Metastatic Pancreatic Carcinoma in the Ovary (tissue), 1 donor: ENCODE measurements around a stretch of chr6.

DNA sequence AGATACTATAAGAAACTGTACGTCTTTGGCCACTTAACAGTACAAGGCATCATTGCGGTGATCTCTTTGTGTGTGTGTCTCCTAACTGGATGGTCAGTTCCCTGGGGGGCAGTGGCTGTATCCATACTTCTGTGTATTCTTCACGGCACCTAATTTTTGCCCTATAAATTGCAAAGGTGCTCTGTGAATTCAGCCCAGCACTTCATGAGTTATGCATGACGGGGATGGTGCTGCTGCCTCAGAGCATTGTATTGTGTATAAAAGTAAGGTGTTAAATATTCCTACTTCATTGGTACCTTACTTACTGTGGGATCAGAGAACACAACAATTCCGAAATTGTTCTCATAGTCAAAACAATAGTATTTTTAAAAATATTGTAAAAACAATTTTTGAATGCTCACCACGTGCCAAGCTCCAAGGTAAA, 1.5 kb downstream of the CD83 start:
- PRO-cap = no peak

DNA sequence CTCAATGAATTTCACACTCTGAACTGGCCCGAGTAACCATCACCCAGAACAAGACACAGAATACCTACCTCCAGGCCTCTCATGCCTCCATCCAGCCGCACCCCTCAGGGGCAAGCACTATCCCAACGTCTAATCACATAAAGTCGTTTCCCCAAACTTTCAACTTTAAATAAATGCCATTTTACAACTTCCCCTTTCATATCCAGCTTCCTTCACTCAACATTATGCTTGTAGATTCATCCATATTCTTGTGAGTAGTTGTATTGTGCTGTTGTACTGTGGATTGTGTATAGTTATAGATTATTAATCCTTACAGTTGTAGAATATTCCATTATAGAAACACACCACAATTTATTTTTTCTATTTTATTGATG, 539.1 kb downstream of the CD83 start:
- PRO-cap = no peak

- PRO-cap = bidirectional peak, plus-strand start at chr6:14706688, minus-strand start at chr6:14706521
These were observed 539.5 kb upstream of the JARID2 start for GRCh38 chr6:14706179-14706921.

DNA sequence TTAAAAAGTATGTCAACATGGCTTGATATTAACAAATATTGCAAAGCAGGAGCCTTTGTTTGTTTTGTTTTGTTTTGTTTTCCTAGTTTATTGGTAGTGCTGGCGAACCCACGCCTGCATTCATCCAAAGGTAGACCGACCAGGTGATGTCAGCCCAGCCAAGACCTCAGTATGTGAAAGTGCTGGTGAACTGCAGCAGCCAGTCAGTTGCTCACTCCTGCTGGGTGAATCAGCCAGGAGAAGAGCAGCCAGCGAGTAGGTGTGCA, 487.2 kb upstream of the JARID2 start:
- PRO-cap = no peak

- PRO-cap = no peak
These were observed 374.6 kb upstream of the JARID2 start for GRCh38 chr6:14871228-14871635.

- PRO-cap = unidirectional peak, plus-strand start at chr6:14911335
These were observed 334.9 kb upstream of the JARID2 start for GRCh38 chr6:14910665-14911586.

DNA sequence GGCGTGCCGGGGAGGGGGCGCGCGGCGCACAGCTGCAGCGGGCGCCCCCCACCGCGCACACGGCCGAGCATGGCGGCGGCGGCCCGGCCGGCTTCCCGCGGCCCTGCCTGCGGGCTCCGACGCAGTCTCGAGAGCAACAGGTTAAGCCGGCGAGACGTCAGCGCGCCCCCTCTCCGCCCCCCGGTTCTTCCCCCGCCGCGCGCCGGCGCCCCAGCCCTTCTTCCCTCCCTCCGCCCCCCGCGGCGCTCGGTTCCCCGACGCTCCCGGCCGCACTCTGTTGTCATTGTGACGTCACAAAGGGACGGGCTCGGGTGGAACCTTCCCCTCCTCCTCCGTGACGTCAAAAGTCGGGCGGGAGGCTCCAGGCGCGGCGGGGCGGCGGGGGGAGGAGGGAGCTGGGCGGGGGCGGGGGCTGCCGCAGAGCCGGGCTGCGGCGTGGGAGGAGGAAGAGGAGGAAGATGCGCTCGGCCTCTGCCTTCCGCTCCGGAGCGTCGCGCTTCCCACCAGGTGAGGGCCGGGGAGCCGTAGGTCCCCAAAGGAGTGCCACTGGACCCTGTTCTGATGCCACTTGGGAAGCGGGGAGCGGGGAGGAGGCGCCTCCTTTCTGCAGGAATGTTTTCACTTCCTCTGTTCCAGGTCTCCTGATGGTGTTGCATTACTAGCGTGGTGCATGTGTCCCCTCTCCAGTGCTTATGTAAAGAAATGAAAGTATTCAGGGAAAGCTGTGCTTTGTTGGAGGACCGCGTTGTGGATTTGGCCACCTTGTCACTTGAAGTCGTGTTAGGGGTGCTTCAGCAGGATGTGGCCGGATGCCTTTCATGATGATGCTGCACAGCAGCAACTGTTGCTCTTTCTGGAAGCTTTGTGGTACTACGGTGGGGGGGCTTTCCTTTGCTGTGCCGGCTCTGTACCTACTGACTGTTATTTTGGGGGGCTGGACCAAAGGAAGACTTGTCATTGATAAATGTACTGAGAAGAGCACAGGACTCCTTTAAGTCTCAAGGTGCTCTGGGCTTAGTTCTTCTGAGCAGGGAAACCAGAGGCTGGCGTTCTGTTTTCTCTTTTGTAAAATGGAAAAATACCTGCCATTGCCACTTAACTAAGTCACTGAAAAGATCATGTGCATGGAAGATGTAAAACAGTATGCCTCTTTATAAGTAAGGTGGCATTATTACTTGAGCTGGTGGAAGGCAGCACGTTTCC, 3.0 kb downstream of the JARID2 start:
- PRO-cap = bidirectional peak, plus-strand start at position 420 of the sequence, minus-strand start at position 276 of the sequence

DNA sequence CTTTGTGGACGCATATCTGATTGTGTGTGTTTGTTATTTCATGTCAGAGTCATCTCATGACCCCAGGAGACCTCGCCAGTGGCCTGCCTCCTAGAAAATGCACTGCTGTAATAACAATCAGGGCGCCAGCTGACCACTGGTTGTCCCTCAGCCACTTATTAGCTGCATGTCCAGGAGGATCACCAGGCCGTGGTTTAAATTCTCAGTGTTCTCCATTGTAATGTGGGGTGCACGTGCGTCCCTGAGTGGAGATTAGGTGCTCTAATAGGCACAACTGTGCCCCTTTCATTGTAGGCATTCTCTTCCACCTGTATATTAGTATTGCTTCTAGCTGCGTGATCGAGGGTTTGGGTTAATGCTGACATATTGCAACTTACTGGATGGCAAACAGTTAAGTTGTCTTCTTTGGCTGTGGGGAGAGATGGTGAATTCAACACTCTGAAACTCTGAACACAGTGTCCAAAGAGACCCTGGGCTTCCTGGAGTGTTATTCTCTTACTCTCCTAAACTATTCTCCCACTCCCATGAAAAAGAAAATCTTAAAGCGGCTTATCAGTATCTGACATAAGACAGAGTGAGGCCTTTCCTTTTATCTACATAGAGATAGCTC, 21.0 kb downstream of the JARID2 start:
- PRO-cap = no peak

DNA sequence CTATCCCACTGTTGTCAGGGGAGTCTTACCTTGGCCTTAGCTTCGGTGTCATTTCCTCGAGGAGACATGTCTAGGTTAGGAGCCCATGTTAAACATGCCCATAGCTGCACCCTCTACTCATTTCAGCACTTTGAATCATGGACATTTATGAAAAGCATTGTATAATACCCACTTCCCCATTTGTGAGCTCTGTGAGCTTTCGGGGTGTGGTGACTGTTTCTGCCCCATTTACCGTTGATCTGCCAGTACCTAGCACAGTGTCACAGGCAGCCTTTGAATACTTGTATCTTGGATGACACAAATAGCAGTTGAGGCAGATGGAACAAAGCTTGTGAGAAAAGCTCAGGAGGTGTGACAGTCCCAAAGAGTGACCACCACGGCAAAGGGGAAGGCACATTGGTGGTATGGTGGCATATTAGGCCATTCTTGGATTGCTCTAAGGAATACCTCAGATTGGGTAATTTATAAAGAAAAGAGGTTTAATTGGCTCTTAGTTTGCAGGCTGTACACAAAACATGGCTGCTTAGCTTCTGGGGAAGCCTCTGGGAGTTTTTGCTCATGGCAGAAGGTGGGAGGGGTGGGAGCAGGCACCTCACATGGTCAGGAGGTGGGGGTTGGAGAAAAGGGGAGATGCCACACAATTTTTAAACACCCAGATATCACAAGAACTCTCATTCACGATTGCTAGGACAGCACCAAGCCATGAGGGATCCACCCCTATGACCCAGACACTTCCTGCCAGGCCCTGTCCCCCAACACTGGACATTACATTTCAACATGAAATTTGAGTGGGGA, 42.0 kb downstream of the JARID2 start:
- PRO-cap = no peak

- PRO-cap = no peak
These were observed 47.3 kb downstream of the JARID2 start for GRCh38 chr6:15292890-15293766.

GRCh38 chr6:15318256-15318762, 72.4 kb downstream of the JARID2 start:
- PRO-cap = no peak

- PRO-cap = no peak
These were observed 108.2 kb downstream of the JARID2 start for GRCh38 chr6:15353893-15354573.

DNA sequence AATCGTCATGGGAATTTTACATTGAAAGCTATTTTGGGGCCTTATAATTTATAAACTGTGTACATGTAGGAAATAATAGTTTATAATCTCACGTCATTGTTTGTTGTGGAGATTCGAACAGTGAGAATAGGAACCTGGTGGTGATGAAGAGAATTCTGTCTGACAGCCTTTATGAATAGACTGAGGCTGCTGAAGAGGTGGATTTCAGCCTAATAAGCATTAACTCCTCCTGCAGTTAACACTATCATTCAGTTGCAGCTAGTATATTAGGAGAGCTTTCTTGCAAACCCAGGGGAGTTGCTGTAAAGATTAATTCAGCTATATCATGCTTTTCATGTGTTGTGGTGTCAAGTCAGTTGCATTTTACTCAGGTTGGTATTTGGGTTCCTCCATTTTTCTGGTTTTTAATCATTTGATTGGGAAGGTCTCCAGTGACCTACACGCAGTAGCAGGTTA, 125.4 kb downstream of the JARID2 start:
- PRO-cap = no peak

GRCh38 chr6:15452623-15452980, 206.7 kb downstream of the JARID2 start:
- PRO-cap = no peak

GRCh38 chr6:15468312-15468891, 194.4 kb downstream of the DTNBP1 start:
- PRO-cap = no peak

- PRO-cap = no peak
These were observed 93.6 kb downstream of the DTNBP1 start for GRCh38 chr6:15568959-15569856.

GRCh38 chr6:15961354-15961699, 167.6 kb upstream of the MYLIP start:
- PRO-cap = no peak

DNA sequence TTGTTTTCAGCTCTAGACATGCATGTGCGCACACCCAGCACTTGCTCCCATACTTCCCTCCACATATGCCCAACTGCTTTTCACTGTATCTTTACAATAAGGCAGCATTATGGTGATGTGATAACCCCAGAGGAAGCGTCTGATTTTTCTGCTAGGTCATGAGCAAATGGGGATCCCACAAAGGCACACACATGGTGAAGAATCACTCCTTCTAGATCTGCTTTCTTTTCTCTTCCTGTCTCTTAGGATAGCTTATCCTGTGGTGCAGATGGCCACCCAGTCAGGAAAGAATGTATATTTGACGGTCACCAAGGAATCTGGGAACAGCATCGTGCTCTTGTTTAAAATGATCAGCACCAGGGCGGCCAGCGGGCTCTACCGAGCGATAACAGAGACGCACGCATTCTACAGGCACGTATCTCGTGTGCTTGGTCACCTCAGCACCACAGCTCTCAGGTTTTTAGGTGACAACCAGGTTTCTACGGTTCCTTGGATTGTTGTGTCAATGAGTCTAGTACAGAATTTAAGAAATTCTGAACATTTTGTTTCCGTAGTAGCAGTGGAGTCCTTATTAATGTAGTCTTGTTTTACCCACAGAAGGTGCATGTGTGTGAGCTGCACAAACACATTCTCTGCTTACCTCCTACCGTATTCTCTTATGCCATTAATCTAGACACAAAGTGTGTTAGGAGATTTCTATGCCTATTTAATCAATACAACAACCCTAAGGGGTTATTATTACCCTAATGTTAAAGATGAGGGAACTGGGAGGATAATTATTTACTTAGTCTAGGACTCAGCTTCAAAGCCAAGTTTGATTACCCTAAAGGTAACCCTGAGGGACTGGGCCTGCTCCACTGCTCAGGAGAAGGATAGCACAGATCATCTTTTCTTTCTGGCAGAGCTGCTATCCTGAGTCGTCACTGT, 14.8 kb downstream of the MYLIP start:
- PRO-cap = no peak

- PRO-cap = no peak
These were observed 32.9 kb upstream of the GMPR start for GRCh38 chr6:16205336-16206115.

DNA sequence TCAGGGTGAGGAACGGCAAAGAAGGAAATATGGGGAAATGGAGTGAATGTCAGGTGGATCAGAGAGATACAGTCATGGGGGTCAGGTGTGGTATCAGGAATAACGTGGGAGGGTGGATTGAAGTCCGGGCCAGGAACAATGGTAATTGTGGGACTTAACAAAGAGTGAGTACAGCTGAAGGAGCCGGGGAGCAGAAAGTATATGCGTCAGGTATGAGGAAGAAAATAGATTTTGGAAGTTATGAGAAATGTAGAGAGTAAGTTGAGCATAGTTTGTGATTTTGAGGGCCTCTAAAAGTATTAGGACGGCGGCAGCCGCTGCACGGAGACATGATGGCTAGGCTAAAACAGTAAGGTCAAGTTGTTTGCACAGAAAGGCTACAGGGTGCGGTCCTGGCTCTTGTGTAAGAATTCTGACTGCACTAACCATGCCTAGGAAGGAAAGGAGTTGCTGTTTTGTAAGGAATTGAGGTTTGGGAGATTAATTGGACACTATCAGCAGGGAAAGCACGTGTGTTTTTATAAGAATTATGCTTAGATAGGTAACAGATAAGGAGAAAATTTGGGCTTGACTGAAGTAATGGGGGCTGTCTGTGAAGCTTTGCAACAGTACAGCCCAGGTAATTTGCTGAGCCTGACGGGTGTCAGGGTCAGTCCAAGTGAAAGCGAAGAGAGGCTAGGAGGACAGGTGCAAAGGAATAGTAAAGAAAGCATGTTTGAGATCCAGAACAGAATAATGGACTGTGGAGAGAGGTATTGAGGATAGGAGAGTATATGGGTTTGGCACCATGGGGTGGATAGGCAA, 22.6 kb downstream of the GMPR start:
- PRO-cap = no peak